SK-N-MC (cell line): ENCODE results near the gene CNTNAP4.

GRCh38 chr16:75653814-75654783, 6.5 kb downstream of the TERF2IP start:
- RRBS = no CpG with 5 or more reads among the region's 3 CpGs

DNA sequence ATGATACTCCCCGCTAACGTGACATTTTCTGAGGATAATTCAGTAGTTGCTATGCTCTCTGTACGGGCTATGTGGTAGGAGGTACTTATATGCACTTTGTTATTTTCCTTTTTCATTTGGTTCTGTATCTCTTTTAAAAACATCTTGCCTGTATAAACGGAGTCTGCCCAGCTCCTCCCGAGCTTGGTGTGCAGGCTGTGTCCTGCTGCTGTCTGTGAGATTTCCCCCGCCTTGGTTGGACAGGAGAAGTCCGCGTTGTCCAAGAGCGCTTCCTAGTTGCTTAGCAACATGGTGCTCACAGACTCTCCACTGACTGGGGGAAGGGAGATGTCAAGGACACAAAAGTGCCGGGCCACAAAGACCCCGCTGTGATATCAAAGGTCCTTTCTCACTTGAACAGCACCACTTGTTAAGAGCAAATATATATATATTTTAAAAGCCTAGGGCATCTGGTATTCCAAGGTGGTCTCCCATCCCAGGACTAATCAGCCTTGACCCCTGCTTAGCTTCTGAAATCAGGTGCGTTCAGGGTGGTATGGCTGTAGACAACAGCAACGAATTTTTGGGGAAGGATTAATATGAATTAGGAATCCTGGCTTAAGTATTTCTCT, 134.4 kb upstream of the CPHXL start:
- RRBS = no CpG with 5 or more reads among the region's 13 CpGs

DNA sequence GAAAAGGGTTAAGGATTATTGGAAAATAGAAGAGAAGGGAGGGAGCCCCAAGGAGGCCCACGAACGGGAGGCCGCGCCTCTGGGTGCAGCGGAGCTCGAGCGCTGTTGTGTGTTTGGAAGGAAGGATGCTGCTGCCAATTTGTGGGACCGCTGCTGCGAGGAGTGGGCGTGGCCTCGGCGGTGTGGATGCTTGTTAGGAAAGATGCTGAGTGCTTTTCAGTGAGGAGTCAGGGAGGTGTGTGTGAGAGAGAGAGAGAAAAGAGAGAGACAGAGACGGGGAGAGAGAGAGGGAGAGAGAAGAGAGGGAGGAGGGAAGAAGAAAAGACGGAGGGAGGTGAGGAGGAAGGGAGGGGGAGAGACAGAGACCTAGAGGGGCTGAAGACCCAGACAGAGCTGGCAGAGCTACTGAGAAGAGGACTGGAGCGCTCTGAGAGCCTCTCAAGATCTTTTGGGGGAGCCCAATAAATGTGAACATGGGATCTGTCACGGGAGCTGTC, at the start of gene CNTNAP4:
TSS of gene CNTNAP4 (plus strand) at position 212 of the 497 bp plus-strand sequence.
- RRBS = no CpG with 5 or more reads among the region's 16 CpGs

GRCh38 chr16:77212663-77213386, 13.6 kb downstream of the SYCE1L start:
- RRBS = 3% methylated on average over 8 of the region's 63 CpGs

- RRBS = no CpG with 5 or more reads among the region's 5 CpGs
Measured at GRCh38 chr16:77870318-77870801, 82.0 kb downstream of the VAT1L start.

DNA sequence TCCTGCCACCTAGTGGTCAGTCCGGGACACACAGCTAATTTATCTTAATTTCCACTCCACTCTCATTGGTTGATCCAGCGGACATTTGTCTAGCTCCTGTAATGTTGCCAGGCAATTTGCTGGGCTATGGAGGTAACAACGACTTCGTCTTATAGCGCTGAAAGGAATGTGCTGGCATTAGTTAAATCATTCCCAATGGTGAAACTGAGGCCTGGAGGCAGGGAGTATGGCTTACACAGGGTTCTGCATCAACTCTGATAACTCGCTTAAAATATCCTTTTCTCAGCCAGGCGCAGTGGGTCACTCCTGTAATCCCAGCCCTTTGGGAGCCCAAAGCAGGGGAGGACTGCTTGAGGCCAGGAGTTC, 19.2 kb upstream of the CLEC3A start:
- RRBS = 0% methylated on average over 1 of the region's 7 CpGs

DNA sequence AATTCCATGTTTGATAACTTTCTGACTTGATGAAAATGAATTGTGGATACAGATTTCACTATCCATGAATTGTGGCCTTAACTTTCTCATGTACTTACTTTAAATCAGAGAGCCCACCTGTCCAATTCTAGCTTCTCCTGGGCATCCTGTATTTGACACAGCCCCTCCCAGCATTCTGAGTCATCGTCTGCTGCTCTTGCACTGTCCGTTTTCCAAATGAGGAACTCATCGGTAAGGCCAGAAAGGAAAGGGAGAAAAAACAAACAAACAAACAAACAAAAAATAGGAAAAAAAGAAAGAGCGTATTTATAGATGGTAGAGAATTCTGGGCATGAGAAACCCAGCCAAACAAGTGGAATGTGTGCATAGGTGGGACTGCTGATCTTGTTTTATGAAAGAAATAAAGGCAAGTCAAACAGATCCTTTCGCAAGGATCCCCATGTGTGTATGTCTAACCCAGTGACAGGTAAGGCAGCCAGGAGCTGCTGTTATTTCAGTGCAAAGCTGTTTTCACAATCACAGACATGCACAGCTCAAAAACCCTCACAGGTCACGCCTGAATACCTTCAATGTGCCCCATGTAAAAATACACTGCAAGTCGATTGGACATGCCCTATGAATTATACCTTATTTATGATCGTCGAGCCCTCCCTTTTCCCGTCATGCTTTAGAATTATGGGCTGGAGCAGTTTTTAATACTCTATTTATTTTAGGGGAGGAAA, 361.8 kb downstream of the WWOX start:
- RRBS = no CpG with 5 or more reads among the region's 10 CpGs

- RRBS = no CpG with 5 or more reads among the region's 7 CpGs
Measured at GRCh38 chr16:78608275-78608751, 508.9 kb downstream of the WWOX start.

GRCh38 chr16:78669792-78670597, 570.5 kb downstream of the WWOX start:
- RRBS = no CpG with 5 or more reads among the region's 13 CpGs

DNA sequence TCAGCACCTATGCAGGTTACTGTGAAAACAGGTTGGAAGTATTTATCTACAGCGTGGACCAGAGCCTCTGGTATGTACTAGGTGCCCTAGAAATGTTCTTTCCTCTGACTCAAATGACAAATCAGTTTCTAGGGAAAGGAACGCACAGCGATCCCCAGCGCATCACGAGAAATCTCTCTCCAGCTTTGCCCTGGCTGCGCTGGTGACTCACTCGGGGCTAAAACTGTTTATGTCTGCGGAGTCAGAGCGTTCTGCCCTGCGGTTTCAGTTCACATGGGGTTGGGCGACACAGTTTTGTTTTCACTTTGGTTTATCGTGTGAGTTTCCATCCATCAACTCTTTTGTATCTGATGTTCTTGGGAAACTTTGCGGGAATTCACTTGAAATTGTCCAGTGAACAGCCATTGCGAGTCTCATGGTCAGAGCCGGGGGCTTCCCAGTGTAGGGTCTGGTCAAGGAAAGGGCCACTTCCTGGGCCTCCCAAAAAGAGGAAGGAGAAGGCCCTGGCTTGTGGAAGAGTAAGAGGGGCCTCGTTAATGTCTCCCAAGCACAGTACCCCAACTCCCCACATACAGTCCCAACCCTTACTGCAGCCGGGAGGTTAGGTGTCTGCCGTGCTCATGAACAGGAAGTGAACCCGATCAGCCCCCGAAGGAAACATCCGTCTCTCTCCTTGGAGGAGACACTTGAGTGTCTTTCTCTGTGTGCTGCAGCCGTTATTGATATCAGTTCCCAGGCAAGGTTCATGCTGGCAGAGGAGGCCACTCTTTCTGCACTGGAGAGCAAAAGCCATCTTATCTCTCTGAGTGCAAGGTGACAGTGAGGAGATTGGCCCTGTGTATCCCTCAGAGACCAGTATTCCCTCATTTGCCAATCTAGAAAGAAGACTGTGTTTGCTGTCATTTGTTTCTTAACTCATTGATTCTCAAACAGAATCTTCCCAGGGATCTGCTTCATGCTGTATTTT, 643.3 kb downstream of the WWOX start:
- RRBS = no CpG with 5 or more reads among the region's 22 CpGs

DNA sequence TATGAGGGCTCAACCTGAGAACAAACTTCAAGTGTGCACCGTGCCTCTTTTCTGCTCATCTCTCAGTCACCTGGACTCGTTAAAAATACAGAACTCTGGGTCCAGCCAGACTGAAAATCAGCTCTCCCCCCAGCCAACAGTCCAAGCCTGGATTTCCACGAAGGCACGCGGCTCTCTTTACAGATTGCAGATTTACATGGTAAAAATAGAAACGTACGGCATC, 315.9 kb downstream of the MAF start:
- RRBS = no CpG with 5 or more reads among the region's 7 CpGs

GRCh38 chr16:79570934-79571537, 29.5 kb downstream of the MAF start:
- RRBS = no CpG with 5 or more reads among the region's 6 CpGs

DNA sequence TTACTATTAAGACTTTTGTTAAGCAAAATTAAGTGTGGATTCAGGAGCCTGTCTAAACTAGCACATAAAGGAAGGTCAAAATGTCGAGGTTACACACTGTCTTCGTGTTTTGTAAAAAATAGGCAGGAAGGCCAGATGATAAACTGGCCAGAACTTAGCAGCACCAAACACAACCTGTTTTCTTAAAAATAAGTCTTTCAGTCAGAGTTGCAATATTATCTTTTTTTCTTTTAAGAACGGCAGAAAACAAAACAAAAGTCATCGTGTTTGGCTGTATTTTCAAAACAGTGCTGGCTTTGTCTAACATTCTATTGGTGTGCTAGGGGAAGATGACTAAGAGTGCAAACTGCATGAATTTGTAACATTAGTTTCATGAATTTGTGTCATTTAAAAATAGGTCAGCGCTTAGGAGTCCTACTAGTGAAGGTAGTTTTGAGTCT, 5.3 kb downstream of the MAF start:
- RRBS = no CpG with 5 or more reads among the region's 5 CpGs

GRCh38 chr16:80806805-80807535, 2.6 kb upstream of the CDYL2 start:
- RRBS = no CpG with 5 or more reads among the region's 7 CpGs

GRCh38 chr16:81139174-81139789, 43.1 kb upstream of the GCSH start:
- RRBS = no CpG with 5 or more reads among the region's 10 CpGs

DNA sequence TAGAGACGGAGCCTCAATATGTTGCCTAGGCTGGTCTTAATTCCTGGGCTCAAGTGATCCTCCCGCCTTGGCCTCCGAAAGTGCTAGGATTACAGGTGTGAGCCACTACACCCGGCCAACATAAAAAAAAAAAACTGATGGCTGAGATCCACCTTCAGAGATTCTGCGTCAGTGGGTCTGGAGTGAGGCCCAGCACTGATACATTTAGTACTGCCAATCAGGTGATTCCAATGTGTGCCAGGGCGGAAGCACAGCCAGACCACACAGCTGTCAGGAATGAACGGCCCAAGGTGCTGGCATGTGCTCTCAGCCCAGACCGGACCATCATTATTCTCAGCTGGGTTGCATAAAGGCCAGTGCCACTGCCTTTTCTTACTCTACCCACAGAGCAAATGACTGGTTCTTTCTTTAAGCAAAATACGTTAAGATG, 1.2 kb upstream of the BCO1 start:
- RRBS = no CpG with 5 or more reads among the region's 9 CpGs

DNA sequence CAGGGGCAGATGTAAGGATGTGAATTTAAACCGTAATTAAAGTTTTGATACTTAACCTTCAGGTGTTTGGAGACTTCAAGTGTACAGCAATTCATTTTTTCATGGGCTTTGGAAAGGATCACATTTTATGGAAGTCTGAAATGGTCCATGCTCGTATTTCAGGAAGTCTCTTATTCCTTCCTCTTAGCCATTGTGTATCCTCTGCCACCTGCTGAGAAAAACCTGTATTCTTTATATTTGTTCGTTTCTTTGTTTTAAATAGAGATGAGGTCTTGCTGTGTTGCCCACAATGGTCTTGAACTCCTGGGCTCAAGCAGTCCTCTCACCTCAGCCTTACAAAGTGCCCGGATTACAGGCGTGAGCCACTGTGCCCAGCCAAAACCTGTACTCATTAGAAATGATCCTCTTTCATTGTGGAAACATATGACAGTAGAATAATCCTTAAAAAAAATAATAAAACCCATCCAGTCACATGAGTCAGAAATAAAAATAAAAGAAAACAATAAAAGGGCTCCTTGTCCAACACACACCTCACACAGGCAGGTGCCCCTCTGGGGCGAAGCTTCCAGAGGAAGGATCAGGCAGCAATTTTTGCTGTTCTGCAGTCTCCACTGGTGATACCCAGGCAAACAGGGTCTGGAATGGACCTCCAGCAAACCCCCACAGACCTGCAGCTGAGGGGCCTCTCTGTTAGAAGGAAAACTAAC, 25.3 kb downstream of the GAN start:
- RRBS = no CpG with 5 or more reads among the region's 6 CpGs

DNA sequence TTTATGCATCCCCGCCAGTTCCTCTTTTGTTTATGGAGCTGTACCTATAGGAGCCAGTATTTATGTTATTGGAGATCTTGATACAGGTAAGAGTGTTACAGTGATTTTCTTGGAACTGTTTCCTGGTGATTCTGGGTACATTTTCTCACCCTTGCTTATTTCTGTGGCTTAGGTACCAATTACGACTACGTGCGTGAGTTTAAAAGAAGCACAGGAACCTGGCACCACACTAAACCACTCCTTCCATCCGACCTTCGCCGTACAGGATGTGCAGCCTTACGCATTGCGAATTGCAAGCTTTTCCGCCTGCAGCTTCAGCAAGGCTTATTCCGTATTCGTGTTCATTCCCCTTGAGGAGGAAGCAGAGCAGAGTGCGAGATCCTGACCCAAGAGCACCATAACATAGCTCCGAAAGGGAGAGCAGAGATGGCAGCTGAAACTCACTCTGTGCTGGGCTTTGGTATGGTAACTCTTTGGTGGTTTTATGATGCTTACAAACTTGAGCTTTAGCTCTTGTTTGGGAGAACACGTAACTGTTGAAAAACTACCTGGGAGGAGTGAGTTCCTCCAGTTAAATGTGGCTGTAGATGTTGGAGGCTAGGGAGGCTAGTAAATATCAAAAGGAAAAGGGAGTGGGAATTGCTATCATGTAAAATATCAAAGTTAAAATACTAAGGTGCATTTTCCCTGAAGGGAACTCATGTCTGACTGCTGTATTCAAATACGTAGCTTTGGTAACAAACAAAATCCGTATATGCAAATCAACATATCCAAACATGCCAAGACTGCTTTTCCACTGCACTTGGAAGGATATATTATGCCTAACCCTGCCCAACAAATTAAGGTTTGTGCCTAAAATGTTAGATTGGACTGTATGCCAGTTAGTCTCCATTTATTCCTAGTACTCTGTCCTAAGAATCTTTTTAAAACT, 62.7 kb downstream of the GAN start:
- RRBS = no CpG with 5 or more reads among the region's 17 CpGs

GRCh38 chr16:81403329-81404010, 41.1 kb upstream of the CMIP start:
- RRBS = 3% methylated on average over 6 of the region's 31 CpGs